Tongue (tissue), 2 donors: Measurements from ENCODE around the genes TCF20 and NFAM1.

DNA sequence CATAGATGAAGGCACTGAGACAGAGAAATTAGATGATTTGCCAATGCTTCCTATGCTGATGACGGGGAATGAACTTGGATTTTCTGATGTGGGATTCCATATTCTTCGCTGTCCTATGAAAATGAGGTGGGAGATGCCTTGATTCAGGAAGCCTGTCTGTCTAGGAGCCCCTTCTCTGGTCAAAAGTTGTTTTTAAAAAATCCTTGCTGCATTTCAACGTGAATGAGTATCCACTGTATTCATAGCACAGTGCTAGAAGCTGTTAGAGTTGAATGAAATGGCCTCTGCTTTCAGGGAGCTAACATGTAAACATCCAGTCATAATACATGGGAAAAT is 12.3 kb downstream of the SREBF2 start:
- RAMPAGE, long total RNA, result no peak

DNA sequence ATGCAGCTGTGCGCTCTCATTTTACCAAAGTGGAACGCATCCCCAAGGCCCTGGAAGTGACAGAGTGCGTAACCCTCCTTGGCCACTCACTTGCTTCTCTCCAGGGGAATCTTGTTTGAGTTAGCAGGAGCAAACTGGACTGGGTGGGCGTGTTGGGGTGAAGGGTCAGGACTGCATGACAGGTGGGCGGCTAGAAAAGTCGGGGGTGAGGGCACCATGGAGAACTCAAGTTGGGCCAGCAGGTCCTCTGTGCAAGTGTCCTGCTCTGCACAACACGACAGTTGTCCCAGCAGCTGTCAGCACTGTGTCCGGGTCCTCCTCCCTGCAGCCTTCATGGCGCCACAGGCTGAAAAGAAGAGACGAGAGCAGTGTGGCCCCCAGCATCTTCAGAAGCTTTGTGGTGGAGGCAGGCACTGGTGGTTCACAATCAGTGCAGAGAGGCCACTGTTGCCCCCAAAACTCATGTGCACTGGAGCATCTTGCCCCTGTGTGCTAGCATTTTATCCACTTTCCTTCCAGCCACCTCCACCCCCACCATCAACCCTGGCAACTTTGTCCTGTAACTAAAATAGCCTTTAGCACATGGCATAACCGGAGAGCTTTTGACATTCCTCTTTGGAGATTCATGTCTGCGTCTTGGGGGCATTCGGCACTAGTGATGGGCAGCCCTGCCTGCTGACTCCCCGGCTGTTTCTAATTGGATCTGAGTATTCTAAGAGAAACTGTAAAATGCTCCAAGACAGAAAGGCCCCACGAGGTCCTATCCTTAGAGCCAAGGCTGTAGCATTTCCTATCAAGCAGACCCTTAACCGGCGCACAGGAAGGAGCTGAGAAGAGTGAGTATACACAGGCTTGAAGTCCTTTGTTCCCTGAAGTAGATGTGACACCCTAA is 15.9 kb downstream of the SHISA8 start:
- RAMPAGE, long total RNA, result no peak

- RAMPAGE, long total RNA, result no peak
These were observed 10.0 kb downstream of the SHISA8 start for GRCh38 chr22:41904547-41905517.

- RAMPAGE, long total RNA, result no peak
These were observed 4.4 kb downstream of the SHISA8 start for GRCh38 chr22:41910446-41910965.

DNA sequence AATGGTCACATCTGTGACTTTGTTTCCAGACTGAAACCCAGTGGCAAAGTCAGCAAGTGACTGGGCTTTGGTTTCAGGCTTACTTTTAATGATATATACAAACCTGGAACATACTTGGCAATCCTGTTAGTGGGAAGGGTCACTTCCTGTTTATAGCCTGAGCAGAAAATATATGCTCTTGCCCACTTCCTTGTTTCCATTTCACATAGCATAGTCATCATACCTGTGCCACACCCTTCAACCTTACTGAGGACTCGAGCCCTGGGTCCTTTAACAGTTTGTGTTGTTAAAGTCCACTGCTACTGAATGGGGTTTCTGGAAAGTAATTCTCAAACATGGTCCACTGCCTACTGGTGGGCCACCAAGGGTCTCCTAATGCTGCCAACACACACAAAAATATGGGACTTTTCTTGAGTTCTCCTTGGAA is 23.9 kb downstream of the WBP2NL start:
- RAMPAGE, long total RNA, result no peak

- RAMPAGE, long total RNA, result no peak
These were observed 3.1 kb downstream of the NAGA start for GRCh38 chr22:42067417-42067916.

DNA sequence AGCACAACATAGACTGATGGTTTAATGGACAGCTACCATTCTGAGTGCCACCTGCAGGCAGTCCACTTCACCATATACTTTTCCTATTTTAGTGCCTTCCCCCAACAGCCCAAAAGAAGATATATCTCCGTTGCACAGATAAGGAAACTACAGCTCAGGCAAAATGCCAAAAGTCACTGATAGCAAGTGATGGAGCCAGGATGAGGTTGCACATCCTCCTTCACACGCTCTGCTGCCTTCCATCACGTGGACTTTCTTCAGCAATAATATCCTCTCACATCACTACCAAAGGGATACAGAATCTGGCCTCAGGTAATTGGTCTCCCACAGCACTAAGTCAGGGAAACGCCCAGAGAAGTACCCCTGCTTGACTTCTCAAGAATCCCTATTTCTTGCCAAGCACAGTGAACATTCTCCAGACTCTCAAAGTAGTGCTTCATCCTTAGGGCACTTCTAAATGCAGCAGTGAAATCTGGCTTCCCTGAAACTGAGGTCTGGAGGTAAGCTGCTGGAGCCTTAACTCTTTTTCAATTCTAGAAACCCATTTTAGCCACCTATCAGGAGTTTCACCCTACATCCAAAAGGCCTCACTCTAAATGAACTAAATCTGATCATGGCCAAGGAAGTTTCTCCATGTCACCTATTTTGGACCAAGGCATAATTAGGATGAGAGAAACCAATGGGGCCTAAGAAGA is 7.3 kb downstream of the TCF20 start:
- RAMPAGE, long total RNA, result no peak

- RAMPAGE, long total RNA, result no peak
These were observed at the start of gene TCF20 for GRCh38 chr22:42270106-42271062. TSS of gene TCF20 (minus strand) at chr22:42270653.

DNA sequence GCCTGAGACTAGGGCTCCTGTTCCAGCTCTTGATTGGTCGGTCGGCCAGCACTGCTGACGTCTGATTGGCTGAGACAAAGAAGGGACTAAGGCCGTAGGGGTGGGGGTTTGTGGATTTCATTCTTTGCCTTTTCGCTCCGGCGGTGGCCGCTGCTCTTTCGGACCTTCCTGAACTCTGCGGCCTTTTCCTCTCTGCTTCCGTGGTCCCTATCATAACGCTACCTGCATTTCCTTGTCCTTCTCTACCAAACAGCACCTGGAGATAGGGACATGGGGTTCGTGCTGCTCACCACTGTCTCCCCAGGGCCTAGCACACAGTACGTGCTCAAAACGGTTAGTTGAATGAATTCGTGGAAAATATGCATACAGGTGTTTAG is 62.8 kb downstream of the NFAM1 start:
- RAMPAGE, long total RNA, result no peak

DNA sequence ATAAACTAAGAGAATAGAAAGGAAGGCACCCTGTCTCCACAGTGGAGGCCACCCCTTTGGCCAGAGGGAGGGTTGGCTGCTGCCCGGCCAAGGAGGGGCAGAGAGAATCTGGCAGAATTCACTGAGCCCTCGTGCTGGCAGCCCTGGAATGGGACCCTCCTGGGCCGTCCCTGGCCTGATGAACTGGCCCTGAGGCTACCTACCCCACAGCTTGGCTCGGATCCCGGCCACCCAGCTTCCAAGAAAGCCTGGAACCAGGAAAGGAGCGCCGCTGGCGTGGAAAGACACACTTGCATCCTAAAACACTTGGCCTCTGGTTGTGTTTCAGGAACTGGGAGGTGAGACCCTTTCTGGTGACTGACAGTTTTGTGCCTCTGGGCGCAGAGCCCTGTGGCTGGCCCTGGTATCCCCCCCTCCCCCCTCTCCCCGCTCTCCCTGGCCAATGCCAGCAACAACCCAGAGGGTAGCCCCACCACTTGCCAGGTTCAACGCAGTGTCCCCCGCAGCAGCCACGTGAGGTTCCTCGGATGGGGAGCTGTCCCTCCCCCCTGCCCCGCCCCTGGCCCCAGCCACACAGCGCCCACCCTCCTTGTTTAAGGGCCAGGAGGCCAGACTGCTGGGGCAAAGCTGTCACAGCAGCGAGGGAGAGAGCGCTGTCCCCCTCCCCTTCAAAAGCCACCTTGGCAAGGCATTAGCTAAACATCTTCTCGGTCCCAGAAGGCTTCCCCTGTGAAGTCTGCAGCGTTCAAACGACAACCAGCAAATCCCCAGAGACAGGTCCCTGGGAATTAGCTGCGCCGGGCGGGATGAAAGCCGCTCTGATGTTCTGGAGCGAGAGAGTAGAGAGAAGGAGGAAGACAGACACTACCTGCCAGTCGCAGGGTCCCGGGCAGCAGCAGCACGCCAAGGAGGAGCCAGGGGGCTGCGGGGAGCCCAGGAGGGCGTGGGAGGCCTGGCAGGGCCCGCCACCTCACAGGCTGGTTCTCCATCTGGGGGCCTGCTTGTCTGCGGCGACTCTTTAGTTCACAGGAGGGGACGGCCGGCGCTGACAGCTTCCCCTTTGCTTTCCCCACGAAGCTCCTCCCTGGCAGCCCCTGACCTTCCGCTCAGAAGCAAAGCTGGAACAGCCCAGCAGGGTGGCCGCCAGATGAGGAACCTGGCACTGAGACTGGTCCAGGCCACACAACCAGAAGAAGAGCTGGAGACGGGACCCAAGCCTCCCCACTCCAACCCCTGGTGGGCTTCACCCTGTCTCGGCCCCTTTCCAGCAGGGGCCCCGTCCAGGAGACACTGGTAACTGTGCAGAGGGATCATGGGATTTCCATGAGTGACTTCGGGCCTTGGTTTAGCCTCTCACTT is at the start of gene NFAM1:
NFAM1 (minus strand) TSS at position 1,035 of the 1,359 bp plus-strand sequence.
- RAMPAGE, long total RNA, result no peak

DNA sequence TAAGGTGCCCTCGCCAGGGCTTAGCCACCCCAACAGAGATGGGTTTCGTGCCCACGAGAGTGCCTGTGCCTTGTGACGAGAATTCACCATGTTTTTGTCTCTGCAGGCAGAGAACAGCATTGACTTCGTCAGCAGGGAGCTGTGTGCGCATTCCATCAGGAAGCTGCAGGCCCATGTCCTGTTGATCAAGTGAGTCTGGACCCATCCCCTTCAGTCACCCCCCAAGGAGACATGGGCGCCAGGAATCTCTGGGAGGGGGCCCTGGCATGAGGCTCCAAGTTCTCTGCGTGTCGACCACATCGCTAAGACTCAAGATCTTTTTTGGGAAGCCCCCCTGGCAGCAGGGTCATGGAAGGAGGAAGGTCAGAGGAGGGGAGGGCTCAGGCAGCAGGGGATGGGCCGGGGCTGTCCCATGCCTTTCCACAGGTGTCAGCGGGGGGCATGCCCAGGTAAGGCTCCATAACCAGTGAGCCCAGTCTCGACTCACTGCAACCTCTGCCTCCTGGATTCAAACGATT is 10.6 kb downstream of the RRP7A start:
- RAMPAGE, long total RNA, result no peak

DNA sequence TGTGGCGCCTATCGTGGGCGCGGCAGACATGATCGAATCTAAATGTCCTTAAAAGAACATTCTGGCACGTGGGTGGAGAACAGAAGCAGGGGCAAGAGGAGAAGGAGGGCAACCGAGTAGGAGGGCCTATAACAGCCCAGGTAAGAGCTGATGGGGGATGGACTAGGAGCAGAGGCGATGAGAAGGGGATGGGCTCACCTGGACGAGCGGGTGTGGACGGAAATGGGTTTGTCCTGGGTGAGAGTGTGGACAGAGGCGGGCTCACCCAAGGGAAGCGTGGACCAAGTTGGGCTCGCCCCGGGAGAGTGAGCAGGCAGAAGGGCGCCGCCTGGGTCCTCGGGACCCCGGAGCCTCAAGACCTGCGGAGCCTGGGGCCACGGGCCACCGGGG is 387 bp downstream of the RRP7A start:
- RAMPAGE, long total RNA, result no peak

DNA sequence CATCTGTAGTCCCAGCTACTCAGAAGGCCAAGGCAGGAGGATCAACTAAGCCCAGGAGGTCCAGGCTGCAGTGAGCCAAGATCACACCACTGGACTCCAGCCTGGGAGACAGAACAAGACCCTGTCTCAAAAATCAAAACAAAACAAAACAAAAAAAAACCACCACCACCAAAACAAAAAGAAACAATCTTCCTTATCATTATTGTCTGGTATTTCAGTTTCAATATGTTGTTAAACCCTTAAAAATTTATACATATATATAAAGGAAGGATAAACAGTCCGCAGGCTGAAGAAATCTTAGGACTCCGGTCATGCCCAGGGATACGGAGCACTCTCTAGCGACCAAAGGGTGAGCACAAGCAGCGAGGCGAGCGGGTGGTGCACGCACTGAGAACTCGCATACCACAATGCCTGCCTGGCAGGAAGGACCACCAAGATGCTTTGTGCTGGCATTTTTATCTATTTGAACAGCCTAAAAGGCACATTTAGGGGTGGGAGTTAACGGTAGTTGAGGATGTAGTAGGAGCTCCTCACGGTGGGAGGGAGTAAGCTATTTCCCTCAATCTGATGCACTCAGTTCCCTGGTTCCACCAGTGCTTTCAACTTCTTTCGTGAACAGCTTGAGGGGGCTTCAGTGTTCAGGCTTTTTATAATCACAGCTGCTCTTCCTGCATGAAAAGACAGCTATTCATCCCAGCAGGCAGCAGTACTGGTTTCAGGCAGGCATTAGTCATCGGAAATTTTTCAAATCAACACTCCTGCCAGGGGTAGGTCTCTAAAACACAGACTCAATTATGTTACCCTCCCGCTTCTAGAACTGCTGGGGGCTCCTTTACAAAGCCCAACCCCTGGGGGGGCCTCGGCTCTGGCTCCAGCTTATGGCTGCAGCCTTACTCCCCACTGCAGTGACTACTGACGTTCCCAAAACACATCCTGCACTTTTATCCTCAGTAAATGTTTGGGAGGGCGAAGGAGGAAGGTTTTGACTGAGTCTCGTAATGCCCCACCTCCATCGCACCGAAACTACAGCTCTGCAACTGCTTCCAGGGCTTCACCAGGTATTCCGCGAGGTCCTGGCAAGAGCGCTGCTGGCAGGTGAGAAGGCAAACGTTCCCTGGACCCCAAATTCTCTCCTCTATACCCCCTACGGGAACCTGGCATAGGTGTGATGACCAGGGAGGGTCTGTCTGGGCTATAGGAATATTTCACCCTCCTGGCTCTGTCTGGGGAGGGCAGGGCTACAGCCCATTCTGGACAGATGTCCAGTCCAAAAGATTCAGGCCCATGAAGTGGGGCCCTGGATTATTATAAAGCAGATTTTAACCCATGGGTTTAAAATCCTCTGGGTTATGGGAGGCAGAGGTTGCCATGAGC is 5.9 kb downstream of the POLDIP3 start:
- RAMPAGE, long total RNA, result no peak

DNA sequence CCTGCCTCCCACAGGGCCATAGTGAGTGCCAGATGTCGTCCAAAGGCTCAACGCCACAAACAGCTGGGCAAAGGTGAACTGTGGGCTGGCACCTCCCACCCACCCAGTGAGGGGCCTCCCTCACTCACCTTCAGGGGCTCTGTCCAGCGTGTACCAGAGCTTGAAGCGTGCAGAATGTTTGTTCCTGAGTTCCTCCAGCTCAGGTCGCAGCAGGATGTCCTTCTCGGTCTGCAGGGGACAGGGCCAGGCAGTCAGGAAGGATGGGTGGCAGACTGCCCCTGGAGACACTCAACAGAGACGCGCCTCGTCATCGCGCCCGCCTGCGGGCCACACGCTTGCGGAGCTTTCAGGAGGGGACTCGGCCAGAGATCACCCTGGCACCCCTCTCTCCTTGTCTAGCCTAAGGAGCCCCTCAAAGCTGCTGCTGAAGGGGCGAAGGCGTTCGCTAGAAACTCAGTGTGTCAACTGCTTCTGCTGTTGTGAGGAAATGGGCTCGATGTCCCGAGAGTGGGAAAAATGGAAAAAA is 9.0 kb upstream of the POLDIP3 start:
- RAMPAGE, long total RNA, result no peak

GRCh38 chr22:42800944-42801459 is 56.1 kb downstream of the ARFGAP3 start:
- RAMPAGE, long total RNA, result no peak

GRCh38 chr22:42819151-42819816 is 37.8 kb downstream of the ARFGAP3 start:
- RAMPAGE, long total RNA, result no peak

DNA sequence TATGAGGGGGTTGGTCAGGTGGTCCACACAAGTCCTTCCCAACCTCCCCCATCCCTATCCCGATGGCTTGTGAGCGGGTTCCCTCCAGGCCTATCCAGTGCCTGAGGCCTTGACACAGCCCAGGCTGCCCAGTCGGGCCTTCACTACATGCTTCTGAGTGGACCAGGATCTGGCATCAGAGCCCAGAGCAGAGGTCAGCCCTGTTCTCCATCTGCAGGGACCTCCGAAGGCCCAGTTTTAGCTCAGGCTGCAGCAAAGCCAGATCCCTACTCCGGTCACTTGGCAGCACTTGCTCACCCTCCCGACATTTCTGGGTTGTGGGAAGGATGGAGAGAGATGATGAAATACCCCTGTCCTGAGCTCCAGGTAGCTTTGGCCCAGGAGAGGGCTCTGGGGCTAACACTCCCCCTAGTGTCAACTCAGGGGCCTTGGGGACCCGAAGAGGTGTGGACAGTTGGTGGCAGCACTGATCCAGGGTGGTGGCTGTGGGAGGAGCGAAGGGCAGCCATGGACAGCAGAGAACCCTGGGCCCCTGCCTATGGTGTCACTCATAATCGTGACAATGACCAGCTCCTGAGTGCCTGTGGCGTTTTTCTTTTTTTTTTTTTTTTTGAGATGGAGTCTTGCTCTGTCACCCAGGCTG is 10.5 kb upstream of the ARFGAP3 start:
- RAMPAGE, long total RNA, result no peak

- RAMPAGE, long total RNA, result no peak
These were observed 74.8 kb upstream of the ARFGAP3 start for GRCh38 chr22:42931901-42932175.

DNA sequence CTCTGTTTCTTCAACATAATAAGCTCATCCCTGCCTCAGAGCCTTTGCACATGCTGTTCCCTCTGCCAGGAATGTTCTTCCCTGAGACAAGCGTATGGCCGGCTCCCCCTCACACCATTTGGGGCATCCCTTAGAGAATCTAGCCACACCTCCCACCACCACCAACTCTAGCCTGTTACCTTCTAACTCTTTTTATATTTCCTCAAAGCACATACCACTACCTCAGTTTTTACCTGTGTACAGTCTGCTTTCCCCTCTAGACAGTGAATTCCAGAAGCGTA is 75.0 kb upstream of the ARFGAP3 start:
- RAMPAGE, long total RNA, result no peak

DNA sequence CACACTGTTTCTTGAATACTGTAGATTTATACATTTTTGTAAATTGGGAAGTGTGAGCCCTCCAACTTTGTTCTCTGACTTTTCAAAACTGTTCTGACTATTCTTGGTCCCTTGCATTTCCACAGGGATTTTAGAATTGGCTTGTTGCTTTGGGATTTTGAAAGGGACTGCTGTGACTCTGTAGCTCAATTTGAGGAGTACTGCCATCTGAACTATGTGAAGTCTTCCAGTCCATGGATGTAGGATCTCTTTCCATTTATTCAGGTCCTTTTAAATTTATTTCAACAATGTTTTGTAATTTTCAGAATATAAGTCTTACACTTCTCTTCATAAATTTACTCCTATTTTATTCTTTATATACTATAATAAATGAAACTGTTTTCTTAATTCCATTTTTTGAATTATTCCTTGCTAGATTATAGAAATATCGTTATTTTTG is 72.1 kb downstream of the PACSIN2 start:
- RAMPAGE, long total RNA, result no peak